HepG2 (cell line): ENCODE measurements around a stretch of chr3.

DNA sequence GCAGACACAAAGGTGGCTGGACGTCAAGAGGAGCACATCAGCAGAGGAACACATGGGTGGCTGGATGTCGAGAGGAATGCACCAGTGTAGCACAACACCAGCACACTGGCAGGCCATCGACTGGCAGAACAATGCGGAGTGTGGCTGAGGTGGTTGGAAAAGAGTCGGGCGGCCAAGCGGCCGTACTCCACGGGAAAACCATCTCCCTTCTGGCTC is 335.3 kb upstream of the CFAP20DC start:
- RRBS, 2 experiments: no CpG with 5 or more reads among the region's 9 CpGs
CAGE:
- cytosol, long polyA minus RNA: no peak
- cytosol, long polyA plus RNA: no peak
- long polyA plus RNA: no peak
- nucleus, long polyA minus RNA: no peak
- nucleus, long polyA plus RNA: no peak

DNA sequence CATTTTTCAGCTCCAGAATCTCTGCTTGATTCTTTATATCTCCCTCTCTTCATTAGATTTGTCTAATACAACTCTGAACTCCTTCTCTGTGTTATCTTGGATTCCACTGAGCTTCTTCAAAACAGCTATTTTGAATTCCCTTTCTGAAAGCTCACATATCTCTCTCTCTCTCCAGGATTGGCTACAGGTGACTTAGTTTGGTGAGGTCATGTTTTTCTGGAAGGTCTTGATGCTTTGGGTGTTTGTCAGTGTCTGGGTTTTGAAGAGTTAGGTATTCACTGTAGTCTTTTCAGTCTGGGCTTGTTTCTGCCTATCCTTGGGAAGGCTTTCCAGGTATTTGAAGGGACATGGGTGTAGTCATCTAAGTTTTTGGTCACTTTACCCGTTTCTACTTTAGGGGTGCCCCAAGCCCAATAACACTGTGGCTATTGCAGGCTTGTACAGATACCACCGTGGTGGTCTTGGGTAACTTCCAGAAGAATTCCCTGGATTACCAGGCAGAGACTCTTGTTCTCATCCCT is 781.7 kb downstream of the FHIT start:
- RRBS, 2 experiments: no CpG with 5 or more reads among the region's 2 CpGs
CAGE:
- cytosol, long polyA minus RNA: no peak
- cytosol, long polyA plus RNA: no peak
- long polyA plus RNA: no peak
- nucleus, long polyA minus RNA: no peak
- nucleus, long polyA plus RNA: no peak

- RRBS, 2 experiments: no CpG with 5 or more reads among the region's 1 CpG
CAGE:
- cytosol, long polyA minus RNA: no peak
- cytosol, long polyA plus RNA: no peak
- long polyA plus RNA: no peak
- nucleus, long polyA minus RNA: no peak
- nucleus, long polyA plus RNA: no peak
Measured at GRCh38 chr3:60967068-60967296, 284.3 kb downstream of the FHIT start.

GRCh38 chr3:61561737-61562789 is 692 bp downstream of the PTPRG start:
- RRBS, 2 experiments: 1 to 2% methylated on average over 51 to 59 of the region's 103 CpGs
CAGE:
- cytosol, long polyA minus RNA: no peak
- cytosol, long polyA plus RNA: no peak
- long polyA plus RNA: no peak
- nucleus, long polyA minus RNA: no peak
- nucleus, long polyA plus RNA: no peak

DNA sequence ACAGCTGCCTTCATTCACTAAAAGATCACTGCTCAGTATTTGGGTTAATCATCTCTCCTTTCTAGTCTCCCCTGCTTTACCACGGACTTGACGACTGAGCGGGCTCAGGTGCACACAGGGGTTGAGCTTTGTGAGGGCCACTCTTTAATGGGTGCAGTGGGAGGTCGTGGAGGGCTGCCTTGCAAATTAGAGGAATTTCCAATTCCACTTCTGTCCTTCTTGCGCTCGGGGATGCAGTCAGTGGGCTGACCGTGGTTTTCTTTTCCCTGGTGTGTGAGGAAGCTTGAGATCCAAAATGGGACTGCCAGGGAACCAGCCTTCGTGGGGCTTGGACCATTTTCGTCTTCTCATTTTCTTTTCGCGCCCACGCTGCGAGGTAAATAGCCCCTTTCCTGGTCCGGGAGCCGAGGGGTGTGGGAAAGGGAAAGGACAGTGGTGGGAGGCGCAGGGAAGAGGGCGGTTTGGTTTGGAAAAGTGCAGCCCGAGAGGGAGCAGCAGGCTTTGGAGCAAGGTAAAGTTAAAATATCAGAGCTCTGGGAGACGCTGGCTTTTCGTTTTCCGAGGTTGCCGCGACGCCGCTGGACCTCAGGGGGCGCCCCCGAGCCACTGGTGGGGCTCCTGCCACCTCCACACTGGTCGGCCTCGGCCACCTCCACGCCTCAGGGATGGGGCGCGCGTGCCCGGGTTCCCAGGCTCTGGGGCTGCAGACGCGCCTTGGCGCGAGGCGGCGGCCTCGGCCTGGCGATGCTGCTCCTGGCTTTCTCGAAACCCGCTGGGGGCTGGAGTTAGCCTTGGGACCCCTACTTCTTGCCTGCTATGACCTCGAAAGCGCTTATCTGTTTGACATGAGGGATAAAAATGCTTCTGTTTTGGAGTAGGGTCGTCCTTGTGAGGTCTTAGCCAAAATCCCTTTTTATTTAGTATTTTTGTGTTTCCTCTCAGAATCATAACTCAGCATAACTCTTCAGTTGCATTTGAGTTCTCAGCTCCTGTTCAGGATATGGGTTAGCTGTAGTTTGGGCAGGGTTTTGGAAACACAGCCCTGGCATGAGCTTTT is 3.1 kb downstream of the PTPRG start:
- RRBS, 2 experiments: no CpG with 5 or more reads among the region's 47 CpGs
CAGE:
- cytosol, long polyA minus RNA: no peak
- cytosol, long polyA plus RNA: no peak
- long polyA plus RNA: no peak
- nucleus, long polyA minus RNA: no peak
- nucleus, long polyA plus RNA: no peak

GRCh38 chr3:61683270-61683599 is 121.9 kb downstream of the PTPRG start:
- RRBS, 2 experiments: no CpG with 5 or more reads among the region's 4 CpGs
CAGE:
- cytosol, long polyA minus RNA: no peak
- cytosol, long polyA plus RNA: no peak
- long polyA plus RNA: no peak
- nucleus, long polyA minus RNA: no peak
- nucleus, long polyA plus RNA: no peak

DNA sequence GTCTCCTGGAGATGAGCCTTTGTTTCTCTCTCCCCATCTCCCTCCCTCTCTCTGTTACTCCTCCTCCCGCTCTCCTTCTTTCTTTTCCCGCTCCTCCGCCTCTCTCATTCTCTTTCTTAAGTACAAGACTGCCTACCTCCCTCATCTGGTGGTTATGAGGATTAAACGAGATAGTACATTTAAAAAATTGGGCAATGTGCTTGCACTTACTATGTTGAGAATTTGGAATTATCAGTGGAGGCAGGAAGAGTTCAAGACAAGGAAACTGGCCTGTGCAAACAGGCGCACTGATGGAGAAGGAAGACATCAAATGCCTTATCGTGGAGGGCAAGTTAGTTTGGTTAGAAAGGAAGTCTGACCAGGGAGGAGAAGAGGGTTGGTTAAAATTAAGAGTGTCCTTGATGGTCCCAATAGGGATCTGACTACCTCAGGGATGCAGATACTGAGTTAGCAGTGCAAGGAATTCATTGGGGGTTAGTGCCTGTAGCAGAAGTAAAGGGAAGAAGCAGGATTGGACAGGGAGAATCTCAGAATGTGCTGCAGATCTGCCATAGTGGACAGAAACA is 123.7 kb downstream of the PTPRG start:
- RRBS, 2 experiments: no CpG with 5 or more reads among the region's 6 CpGs
CAGE:
- cytosol, long polyA minus RNA: no peak
- cytosol, long polyA plus RNA: no peak
- long polyA plus RNA: no peak
- nucleus, long polyA minus RNA: no peak
- nucleus, long polyA plus RNA: no peak

DNA sequence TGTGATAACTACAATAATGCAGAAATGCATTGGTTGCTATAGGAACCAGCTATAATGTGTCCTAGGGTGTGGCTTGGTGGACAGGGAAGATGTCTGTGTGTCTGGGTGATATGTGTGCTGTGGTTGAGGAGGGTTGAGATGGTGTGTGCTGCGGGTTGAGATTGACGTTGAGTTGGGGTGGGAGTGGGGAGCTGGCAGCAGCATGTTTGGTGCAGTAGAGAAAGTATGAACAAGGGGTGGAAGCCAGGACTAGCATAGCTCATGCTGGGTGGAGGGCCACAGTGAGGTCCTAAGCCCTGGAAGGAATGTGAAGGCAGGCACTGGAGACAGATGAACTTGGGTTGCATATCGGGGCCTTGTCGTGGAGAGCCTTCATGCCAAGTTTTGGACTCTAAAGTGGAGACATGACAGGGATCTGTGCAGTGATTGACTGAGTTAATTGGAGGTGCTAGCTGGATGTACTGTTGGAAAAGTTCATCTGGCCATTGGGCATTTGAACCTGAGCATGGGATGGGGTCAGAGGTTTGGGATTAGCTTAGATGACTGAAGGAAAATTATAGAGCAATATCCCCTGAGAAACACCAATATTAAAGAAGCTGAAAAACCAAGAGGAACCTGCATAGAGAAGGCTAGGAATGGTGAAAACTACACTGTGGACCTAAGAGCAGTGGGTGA is 222.2 kb downstream of the PTPRG start:
- RRBS, 2 experiments: no CpG with 5 or more reads among the region's 4 CpGs
CAGE:
- cytosol, long polyA minus RNA: no peak
- cytosol, long polyA plus RNA: no peak
- long polyA plus RNA: no peak
- nucleus, long polyA minus RNA: no peak
- nucleus, long polyA plus RNA: no peak

GRCh38 chr3:61876859-61877985 is 315.9 kb downstream of the PTPRG start:
- RRBS, 2 experiments: no CpG with 5 or more reads among the region's 9 CpGs
CAGE:
- cytosol, long polyA minus RNA: no peak
- cytosol, long polyA plus RNA: no peak
- long polyA plus RNA: no peak
- nucleus, long polyA minus RNA: start-site peak on the plus strand at chr3:61877046-61877108, 21 reads
- nucleus, long polyA plus RNA: no peak

GRCh38 chr3:62094845-62095201 is 224.0 kb upstream of the C3orf14 start:
- RRBS, 2 experiments: no CpG with 5 or more reads among the region's 6 CpGs
CAGE:
- cytosol, long polyA minus RNA: no peak
- cytosol, long polyA plus RNA: no peak
- long polyA plus RNA: no peak
- nucleus, long polyA minus RNA: no peak
- nucleus, long polyA plus RNA: no peak

GRCh38 chr3:62096964-62097545 is 221.8 kb upstream of the C3orf14 start:
- RRBS, 2 experiments: no CpG with 5 or more reads among the region's 12 CpGs
CAGE:
- cytosol, long polyA minus RNA: no peak
- cytosol, long polyA plus RNA: no peak
- long polyA plus RNA: no peak
- nucleus, long polyA minus RNA: no peak
- nucleus, long polyA plus RNA: no peak

DNA sequence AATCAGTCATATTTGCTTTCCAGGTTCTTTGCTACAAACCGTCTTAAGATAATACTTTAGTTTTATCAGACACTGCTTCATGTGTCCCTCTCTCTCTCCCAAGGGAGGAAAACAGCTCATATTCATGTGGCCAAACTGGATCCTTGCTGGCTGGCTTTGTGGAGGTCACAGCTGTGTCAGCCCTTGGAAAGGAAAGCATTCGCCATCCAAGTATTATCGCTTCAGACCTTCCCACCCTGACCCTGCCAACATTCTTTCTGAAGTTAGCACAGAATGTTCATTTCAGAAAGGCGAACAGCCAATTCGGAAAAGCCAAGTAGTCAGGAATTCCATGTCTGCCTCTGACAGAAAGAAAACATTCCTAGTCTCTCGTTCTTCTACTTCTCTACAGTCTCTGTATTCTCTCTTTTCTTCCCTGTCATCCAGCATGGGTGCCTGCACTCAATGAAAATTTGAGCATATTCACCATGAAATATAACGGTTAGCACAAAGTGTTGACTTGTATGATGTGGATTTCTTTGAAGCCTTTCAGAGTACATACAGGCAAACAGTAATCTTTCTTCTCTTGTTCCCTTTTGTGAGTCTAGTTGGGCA is 159.0 kb upstream of the C3orf14 start:
- RRBS, 2 experiments: no CpG with 5 or more reads among the region's 7 CpGs
CAGE:
- cytosol, long polyA minus RNA: no peak
- cytosol, long polyA plus RNA: no peak
- long polyA plus RNA: no peak
- nucleus, long polyA minus RNA: no peak
- nucleus, long polyA plus RNA: no peak

DNA sequence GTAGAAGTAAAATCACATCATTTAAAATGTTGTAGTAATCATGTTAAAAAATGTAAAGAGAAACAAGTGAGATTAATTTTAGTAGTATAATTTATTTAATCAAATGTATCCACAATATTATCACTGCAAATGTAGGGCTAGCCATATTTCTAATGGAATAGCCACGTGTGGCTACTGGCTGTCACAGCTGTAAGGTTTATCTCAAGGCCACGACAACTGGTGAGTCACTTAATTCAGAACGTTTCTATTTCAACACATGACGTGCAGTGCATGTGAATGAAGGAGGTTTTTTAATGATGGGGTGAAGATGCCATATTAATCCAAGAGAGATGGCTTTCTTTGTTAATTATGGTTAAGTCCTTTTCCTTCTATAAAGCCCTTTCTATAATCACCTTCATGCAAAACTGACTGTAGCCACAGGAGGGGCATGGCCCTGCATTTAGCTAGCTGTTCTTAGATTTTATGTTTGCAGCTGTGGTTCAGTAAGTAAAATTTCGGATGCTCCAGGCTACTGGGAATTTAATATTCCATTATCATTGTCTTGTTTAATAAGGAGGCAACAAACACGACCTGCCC is 157.4 kb upstream of the C3orf14 start:
- RRBS, 2 experiments: no CpG with 5 or more reads among the region's 6 CpGs
CAGE:
- cytosol, long polyA minus RNA: no peak
- cytosol, long polyA plus RNA: no peak
- long polyA plus RNA: no peak
- nucleus, long polyA minus RNA: no peak
- nucleus, long polyA plus RNA: no peak

- RRBS, 2 experiments: no CpG with 5 or more reads among the region's 13 CpGs
CAGE:
- cytosol, long polyA minus RNA: no peak
- cytosol, long polyA plus RNA: no peak
- long polyA plus RNA: no peak
- nucleus, long polyA minus RNA: no peak
- nucleus, long polyA plus RNA: no peak
Measured at GRCh38 chr3:62242802-62243526, 75.9 kb upstream of the C3orf14 start.

DNA sequence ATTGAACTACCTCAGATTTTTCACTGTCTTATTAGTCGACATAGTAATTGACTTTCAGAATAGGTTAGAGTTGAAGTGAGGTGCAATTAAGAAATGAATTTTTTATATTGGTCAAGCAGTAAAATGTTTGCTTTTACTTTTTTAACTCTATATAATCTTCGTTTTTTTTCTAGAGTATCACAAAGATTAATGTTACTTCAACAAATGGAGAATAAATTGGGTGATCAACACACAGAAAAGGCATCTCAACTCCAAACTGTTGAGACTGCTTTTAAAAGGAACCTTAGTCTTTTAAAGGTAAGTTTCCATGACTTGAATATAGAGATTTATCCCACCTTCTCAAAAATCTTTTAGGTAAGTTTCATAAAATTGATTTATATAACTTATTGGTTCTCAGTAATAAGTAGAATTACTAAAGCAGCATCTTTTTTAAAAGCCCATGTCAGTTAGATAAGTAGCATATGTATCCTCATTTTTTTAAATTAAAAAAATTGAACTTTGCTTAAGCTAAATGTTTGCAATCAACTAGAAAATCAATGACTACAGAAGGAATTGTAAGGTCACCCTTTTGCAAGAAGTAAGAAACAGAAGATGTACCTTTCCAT is 3.0 kb downstream of the C3orf14 start:
- RRBS, 2 experiments: no CpG with 5 or more reads among the region's 2 CpGs
CAGE:
- cytosol, long polyA minus RNA: no peak
- cytosol, long polyA plus RNA: no peak
- long polyA plus RNA: no peak
- nucleus, long polyA minus RNA: no peak
- nucleus, long polyA plus RNA: no peak

GRCh38 chr3:62325991-62326441 is 7.2 kb downstream of the C3orf14 start:
- RRBS, 2 experiments: no CpG with 5 or more reads among the region's 5 CpGs
CAGE:
- cytosol, long polyA minus RNA: no peak
- cytosol, long polyA plus RNA: no peak
- long polyA plus RNA: no peak
- nucleus, long polyA minus RNA: no peak
- nucleus, long polyA plus RNA: no peak

- RRBS, 2 experiments: no CpG with 5 or more reads among the region's 20 CpGs
CAGE:
- cytosol, long polyA minus RNA: no peak
- cytosol, long polyA plus RNA: no peak
- long polyA plus RNA: no peak
- nucleus, long polyA minus RNA: no peak
- nucleus, long polyA plus RNA: no peak
Measured at GRCh38 chr3:63217402-63217838, 60.7 kb upstream of the SYNPR start.

- RRBS, 2 experiments: no CpG with 5 or more reads among the region's 5 CpGs
CAGE:
- cytosol, long polyA minus RNA: no peak
- cytosol, long polyA plus RNA: no peak
- long polyA plus RNA: no peak
- nucleus, long polyA minus RNA: no peak
- nucleus, long polyA plus RNA: no peak
Measured at GRCh38 chr3:63920153-63920720, 56.6 kb downstream of the ATXN7 start.

DNA sequence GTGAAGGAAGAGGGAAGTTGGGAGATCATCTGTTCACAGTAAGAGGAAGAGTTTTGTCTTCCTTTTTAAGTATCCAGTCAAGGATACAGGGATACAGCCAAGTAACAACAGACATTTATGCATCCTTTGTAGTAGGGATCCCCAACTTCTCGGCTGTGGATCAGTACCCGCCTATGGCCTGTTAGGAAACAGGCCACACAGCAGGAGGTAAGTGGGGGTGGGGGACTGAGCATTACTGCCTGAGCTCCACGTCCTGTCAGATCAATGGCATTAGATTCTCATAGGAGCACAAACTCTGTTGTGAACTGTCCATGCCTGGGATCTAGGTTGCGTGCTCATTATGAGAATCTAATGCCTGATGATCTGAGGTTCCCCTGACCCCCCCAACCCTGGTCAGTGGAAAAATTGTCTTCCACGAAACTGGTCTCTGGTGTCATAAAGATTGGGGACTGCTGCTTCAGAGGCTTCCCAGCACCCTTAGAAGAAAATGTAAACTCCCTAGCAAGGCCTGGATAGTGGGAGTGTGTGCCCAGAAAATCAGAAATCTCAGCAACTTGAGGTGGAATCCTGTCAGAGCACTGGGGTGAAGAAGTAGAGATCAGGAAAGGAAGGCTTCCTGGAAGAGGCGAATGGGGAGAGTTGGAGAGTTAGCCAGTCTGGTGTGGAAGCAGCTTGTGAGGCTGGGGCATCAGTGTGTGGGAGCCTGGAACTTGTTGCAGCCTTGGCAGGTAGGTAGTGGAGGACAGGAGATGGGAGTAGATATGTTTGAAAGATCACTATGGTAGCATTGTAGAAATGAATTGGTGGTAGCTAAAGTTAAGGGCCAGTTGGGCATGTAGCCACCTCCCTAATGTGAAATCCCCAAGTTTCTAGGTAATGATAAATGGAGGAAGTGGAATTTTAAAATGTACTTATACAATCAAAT is 61.8 kb downstream of the ATXN7 start:
- RRBS, 2 experiments: no CpG with 5 or more reads among the region's 6 CpGs
CAGE:
- cytosol, long polyA minus RNA: no peak
- cytosol, long polyA plus RNA: no peak
- long polyA plus RNA: no peak
- nucleus, long polyA minus RNA: no peak
- nucleus, long polyA plus RNA: no peak

- RRBS, 2 experiments: no CpG with 5 or more reads among the region's 8 CpGs
CAGE:
- cytosol, long polyA minus RNA: no peak
- cytosol, long polyA plus RNA: no peak
- long polyA plus RNA: no peak
- nucleus, long polyA minus RNA: no peak
- nucleus, long polyA plus RNA: no peak
Measured at GRCh38 chr3:63953044-63953682, 70.1 kb downstream of the PSMD6 start.